ENCODE data around the genes KLHL1 and LMO7.

- PRO-cap = no peak
- RRBS = no CpG with 5 or more reads among the region's 4 CpGs
Measured at GRCh38 chr13:68025632-68026268, 795.6 kb upstream of the PCDH9 start.

GRCh38 chr13:70108062-70108767 is at the start of gene KLHL1:
TSS of gene KLHL1 (minus strand) at chr13:70108452.
- PRO-cap = no peak
- RRBS = no CpG with 5 or more reads among the region's 21 CpGs

DNA sequence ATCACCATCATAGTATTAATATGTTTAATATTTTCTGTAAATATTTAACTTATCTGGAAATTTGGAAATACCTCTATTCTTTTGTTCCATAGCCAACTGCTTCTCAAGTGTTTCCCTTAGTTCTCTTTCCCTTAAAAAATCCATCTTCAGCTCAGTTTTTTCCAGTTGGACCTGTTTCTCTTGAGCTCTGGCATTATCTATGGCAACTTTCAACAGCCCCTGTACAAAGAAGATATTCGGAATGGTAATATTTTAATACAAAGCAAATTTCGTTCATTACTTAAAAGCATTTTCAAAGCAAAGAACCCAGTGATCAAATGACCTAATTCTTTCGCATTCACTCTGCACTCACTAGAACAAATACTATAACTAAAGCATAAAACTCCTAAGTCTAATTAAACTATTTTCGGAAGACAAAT is 387.9 kb downstream of the DACH1 start:
- PRO-cap = no peak
- RRBS = no CpG with 5 or more reads among the region's 4 CpGs

DNA sequence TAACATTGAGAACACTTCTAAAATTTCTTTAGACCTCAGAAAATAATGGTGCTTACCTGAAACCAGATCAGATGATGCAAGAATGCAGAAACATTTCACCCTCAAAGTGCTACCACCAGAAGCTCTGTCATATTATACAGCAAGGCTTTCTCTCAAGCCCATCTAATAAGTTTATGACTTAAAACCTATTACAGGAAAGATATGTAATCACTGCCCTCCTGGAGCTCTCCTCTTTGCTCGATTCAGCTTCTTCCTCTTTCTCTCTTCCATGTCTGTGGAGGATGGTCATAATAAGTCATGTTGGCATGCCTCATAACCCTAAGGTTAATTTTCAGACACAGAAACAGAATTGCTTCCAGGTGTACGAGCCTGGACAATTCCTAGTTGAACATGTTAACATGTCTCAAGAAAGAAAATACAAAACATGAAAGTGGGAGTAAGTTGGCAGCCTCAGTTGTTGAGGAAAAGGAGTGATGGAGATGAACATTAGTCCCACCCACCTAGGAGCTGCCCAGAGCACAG is 383.0 kb upstream of the DACH1 start:
- PRO-cap = no peak
- RRBS = no CpG with 5 or more reads among the region's 2 CpGs

GRCh38 chr13:72552312-72552598 is 175.2 kb downstream of the MZT1 start:
- PRO-cap = no peak

- PRO-cap = no peak
- RRBS = no CpG with 5 or more reads among the region's 4 CpGs
Measured at GRCh38 chr13:73040450-73041008, 18.3 kb upstream of the KLF5 start.

GRCh38 chr13:73061854-73063080 is 3.5 kb downstream of the KLF5 start:
- PRO-cap = bidirectional peak, plus-strand start at chr13:73062161, minus-strand start at chr13:73062043; bidirectional peak, plus-strand start at chr13:73062773, minus-strand start at chr13:73062740
- RRBS = no CpG with 5 or more reads among the region's 25 CpGs

- PRO-cap = no peak
- RRBS = no CpG with 5 or more reads among the region's 11 CpGs
Measured at GRCh38 chr13:73168700-73169578, 110.1 kb downstream of the KLF5 start.

DNA sequence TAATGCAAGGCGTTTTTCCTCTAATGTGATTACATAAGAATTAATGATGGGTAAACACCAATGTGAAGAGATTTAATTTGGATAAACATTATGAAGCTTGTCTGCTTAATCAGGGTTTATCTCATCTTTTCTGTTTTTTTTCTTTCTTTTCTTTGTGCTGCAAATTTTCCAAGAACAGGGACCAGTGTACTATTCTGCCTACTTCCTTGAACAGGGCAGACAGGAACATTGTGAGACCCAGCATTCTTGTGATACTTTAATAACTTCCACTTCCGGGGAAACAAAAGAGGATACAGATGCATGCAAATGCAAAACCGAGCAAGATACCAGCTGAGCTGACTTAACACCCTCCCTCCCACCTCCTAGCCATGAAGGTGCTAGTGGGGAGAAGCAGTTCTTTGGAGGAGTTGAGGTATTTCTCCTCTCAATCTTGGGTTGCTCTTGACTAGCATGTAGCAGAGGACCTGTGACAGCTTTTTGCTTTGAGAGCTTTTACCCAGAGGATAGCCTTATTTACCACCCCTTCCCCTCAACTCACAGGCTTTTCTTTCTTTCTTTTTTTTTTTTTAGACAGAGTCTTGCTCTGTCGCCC is 111.1 kb downstream of the KLF5 start:
- PRO-cap = no peak
- RRBS = no CpG with 5 or more reads among the region's 4 CpGs

- PRO-cap = bidirectional peak, plus-strand start at chr13:73677068, minus-strand start at chr13:73676999; bidirectional peak, plus-strand start at chr13:73677526, minus-strand start at chr13:73677504
- RRBS = no CpG with 5 or more reads among the region's 6 CpGs
Measured at GRCh38 chr13:73676838-73677688, 618.3 kb downstream of the KLF5 start.

- PRO-cap = no peak
- RRBS = no CpG with 5 or more reads among the region's 5 CpGs
Measured at GRCh38 chr13:73933910-73934489, 875.2 kb downstream of the KLF5 start.

- PRO-cap = no peak
- RRBS = no CpG with 5 or more reads among the region's 15 CpGs
Measured at GRCh38 chr13:74132061-74132655, 1073.4 kb downstream of the KLF5 start.

DNA sequence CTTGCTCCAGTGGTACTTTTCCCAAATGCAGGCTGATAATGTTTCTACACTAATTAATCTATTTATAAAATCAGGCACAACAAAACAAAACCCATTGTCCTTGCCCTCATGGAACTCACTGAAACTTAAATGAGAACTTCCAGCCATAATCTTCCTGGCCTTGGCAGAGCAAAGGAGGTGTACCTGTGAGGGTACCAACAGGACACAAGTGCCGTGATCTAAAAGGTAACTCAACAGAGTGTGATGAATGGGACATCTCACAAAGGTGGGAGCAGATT is 348.9 kb downstream of the TBC1D4 start:
- PRO-cap = unidirectional peak, plus-strand start at position 176 of the sequence
- RRBS = no CpG with 5 or more reads among the region's 1 CpG

GRCh38 chr13:75173877-75174396 is 308.0 kb downstream of the TBC1D4 start:
- PRO-cap = no peak
- RRBS = no CpG with 5 or more reads among the region's 4 CpGs

- PRO-cap = no peak
- RRBS = no CpG with 5 or more reads among the region's 7 CpGs
Measured at GRCh38 chr13:75286708-75287148, 195.2 kb downstream of the TBC1D4 start.

DNA sequence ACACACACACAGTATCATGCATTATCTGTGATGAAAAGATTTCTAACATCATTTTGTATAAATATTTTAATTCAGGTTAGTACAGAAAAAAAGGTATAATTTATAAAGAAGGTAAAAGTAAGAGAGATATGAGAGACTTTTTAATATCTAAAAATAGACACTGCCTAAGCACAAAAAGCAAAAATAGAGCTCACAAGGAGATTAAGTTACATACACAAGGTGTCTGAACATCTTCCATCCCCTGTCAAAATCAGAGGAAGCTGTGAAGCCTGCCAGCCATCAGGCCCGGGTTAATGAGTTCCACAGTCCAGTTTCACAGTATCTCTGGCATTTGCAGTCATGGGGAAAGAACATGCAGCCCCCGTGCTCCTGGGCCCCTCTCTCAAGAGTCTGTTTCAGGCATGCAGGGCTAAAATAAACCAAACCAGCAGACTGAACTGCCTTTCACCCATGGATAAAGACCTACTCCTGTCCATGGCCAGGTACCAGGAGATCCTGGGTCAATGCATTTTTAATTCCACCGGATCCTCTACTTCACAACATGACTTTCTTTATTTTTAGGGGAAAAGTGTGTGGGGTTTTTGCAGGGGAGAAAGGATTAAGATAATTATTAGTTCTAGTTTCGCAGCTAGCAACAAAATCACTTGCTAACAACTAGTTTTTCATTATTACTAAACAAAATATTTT is 79.1 kb downstream of the TBC1D4 start:
- PRO-cap = no peak
- RRBS = no CpG with 5 or more reads among the region's 4 CpGs

DNA sequence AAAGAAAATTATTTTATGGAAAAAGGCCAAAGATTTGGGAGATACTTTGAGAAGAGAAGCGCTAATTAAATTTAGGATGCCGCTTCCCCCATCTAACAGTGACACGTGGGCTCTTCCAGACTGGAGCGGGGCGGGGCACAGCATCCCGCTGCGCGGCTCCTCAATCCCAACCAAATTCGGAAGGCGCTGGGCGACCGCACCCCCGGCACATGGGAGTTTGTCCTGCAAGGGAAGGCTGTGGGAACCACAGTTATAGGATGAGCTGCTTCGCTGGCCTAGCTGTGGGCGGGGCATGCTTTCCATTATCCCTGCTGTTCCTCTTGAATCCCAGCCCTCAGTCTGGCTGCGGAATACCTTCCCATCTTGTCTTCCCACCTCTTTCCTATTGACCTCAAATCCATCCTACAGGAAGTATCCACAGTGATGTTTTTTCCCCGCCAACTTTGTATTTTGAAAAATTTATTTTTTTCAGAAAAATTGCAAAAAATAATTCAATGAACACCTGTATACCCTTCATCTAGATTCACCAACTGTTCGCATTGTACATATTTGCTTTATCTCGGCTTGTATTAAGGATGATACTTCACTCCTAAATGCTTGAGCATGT is 454 bp upstream of the COMMD6 start:
- PRO-cap = bidirectional peak, plus-strand start at position 186 of the sequence, minus-strand start outside the sequence
- RRBS = no CpG with 5 or more reads among the region's 19 CpGs

DNA sequence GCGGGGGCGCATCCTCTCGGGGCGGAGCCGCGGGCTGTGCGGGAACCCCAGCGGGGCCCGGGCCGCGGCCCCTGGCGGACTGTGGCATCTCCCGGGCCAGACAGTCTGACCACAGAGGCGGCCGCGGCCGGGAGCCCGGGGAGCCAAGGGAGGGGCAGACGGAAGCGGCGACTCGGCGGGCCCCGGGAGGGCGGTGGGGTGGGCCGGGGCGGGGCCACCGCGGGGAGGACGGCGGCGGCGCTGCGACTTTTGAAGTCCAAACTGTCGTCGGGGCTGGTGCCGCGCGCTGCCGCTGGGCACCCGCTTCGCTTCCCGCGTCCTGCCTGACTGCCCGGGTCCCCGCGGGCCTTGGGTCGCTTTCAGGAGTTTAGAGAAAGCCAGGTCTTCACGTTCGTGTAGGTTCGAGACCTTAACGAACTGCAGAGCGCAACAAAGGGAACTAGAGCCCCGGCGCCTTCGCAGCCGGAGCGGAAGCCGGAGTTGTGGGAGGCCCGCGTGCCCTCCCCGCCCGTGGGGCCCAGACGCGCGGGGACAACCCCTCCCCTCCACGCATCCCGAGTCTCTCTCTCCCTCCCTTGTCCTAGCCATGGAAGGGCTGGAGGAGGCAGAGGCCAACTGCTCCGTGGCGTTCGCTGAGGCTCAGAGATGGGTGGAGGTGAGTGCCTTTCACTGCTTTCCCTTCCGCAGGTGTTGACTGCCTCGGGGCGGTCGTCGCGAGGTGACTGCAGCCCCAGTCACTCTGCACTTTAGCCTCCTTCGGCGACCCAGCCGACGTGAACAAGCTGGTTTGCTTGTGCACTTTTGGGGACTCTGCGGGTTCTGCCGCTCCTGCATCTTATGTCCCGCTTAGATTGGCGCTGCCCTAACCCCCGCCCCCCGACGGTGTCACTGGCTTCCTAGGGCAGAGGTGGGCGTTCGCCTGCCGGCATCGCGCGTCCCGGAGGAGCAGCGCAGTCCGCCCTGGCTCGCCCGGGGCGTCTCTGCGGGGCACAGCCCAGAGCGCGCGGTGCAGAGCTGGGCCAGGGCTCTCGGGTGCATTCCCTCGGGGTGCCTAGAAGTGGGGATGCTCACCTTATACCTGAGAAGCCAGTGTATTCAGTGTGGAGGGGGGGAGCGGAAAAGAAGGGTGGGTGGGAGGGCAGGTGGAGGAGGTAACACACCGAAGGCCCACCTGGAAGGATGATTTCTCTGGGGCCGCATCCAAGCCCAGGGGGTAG is at the start of gene LMO7:
LMO7 (plus strand) TSS at position 259 of the 1,217 bp plus-strand sequence.
- PRO-cap = bidirectional peak, plus-strand start at position 259 of the sequence, minus-strand start at position 113 of the sequence
- RRBS = under 1% methylated on average over 7 of the region's 109 CpGs

- PRO-cap = bidirectional peak, plus-strand start at chr13:75760698, minus-strand start at chr13:75760461
- RRBS = no CpG with 5 or more reads among the region's 10 CpGs
Measured at GRCh38 chr13:75760154-75761243, 124.4 kb downstream of the LMO7 start.

DNA sequence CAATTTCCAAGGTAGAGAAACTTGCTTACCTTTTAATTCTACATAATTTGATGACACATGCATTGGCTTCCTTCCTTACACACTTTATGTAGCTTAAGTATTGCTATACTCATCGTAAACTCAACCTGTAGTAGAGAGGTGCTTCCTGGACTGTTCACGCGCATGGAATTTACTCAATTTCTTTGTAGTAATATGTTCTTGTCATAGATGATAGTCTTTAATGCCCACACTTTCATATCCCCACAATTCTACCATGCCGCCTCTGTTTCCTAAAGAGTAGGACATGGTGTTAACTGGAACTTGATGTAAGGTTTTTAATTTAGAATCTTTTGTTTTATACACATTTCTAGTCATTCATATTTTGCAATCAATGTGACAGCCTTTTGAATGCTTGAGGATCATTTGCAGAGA is 160.8 kb downstream of the LMO7 start:
- PRO-cap = no peak
- RRBS = no CpG with 5 or more reads among the region's 4 CpGs

All from MCF 10A (cell line).